Airway epithelial cell (primary cell): ENCODE data around the genes PPP3CA, CXXC4 and DKK2.

DNA sequence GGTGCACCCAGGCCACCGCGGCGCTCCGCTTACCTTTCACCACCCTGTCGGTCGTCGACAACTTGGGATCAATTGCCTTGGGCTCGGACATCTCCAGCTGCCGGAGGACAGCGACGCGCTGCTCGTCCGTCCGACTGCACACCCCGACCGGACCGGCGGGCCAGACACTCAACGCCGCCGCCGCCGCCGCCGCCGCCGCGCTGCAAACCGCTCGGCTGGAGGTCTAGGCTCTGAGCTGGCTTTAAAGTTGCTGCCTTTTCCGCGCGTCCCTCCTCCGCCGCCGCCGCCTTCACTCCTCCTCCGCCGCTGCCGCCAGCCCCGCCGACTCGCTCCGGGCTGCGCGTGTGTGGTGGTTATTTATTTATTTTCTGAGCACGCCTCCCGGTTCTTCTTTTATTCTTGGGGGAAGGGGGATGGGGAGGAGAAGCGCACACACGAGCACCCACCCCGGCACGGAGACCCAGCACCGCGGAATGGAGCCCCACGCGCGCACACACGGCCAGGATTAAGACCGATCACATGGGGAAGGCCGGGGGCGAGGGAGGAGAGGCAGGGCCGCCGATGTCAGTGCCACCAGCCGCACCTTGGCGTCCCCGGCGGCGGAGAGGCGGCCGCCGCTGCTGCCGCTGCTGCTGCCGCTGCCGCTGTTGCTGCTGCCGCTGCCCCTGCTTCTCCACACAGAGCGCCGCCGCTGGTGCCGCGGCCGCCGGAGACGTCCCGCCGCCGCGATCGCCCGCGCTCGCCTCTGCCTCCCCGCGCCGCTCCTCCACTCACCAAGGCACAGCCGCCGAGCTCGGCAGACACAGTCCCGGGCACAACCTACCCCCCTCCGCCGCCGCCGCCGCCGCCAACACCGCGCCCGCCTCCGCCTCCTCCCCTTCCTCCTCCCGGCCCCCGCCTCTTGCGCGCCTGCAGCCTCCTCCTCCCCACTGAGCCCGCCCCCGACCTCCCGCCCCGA, at the start of gene PPP3CA:
Gene PPP3CA (minus strand): TSS at position 821 of the 958 bp plus-strand sequence.
- RAMPAGE, long total RNA, result no peak

DNA sequence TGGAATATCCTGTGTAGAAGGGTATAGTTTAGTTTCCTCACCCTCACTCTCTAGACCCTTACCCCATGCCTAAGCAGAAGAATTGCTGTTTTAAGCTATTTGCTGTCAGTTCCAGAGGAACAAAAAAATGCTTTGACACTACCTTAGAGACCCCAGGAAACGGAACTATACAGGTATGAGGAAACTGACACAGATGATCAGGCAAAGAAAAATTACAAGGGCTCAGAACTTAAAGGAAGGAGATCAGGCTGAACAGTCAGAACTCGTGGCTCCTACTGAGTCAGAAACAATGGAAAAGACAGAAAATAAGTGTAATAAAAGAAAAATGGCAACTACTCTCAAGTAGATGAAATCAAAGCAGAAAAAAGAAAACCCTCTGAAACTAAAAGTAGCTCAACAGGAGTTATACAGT, 65.6 kb downstream of the BANK1 start:
- RAMPAGE, long total RNA, result no peak

DNA sequence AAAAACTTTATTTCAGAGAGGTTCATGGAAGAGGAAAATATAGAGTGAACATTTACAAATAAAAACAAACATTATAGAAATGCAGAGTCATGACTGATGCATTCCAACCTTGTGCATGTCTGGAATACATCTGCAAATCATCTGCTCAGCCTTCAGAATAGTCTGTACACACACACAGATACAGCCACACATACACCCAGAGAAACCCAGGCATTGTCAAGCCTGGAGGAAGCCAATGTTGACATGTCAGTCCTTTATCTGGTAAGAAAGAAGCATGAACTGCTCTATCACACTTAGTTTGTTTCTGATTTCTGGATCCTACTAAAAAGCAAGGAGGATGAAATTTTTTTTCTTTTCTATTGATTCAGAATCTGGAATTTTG, 61.3 kb upstream of the NFKB1 start:
- RAMPAGE, long total RNA, result no peak

DNA sequence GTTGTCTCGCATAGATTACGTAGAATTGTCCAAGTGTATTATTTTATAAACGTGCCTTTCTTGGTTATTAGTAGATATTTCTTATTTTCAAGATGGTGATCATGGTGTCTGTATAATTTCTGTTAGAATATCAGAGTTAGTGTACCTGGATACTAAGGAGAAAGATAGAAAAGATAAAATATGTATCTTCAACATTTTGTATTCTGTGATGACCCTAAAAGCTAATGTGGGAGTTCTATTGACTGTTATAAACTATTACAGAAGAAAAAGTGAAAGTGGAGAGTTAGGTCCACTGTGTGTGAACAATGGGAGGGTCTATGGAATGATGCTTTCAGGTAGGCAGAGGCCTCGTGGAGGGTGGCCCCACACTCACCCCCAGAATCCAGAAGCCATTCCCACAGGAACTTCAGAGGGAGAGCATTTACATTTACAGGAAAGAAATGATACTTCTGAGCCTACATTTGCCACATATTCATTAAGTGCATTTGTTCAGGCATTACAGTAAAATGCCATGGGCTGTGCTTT, 40.2 kb downstream of the NFKB1 start:
- RAMPAGE, long total RNA, result no peak

- RAMPAGE, long total RNA, result no peak
Observed at GRCh38 chr4:102555137-102556527, 54.5 kb downstream of the NFKB1 start.

DNA sequence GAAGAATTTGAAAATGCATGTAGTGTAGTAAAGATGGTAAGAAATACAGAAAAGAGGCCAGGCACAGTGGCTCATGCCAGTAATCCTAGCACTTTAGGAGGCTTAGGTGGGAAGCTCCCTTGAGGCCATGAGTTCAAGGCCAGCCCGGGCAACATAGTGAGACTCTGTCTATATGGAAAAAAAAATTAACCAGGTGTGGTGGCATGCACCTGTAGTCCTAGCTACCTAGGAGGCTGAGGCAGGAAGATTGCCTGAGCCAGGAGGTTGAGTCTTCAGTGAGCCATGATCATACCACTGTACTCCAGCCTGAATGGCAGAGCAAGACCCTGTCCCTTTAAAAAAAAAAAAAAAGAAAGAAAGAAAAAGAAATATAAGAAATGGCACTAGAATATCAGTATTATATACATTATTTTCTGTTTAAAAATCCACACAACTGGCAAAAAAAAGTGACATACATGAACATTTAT, 58.5 kb downstream of the NFKB1 start:
- RAMPAGE, long total RNA, result no peak

DNA sequence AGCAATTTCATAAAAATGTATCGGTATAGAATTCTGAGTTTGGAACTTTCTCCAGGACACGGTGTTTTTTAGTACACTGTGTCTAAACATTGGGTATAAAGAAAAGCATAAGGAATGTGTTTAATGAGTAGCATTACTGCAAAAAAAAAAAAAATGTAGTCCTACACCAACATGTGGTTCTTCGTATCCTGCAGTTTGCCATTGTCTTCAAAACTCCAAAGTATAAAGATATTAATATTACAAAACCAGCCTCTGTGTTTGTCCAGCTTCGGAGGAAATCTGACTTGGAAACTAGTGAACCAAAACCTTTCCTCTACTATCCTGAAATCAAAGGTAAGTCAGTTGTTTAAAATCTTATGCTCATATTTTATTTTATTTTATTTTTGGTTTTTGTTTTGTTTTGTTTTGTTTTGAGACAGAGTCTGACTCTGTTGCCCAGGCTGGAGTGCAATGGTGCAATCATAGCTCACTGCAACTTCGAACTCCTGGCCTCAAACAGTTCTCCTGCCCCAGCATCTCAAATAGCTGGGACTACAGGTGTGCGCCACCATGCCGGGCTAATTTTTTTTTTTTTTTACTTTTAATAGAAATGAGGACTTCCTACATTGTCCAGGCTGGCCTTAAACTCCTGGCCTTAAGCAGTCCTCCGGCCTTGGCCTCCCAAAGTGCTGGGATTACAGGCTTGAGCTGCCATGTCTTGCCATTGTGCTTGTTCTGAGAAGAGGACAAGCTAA, 83.5 kb downstream of the NFKB1 start:
- RAMPAGE, long total RNA, result no peak

GRCh38 chr4:102620424-102621518, 119.6 kb downstream of the NFKB1 start:
- RAMPAGE, long total RNA, result no peak

GRCh38 chr4:102757398-102758427, 3.1 kb downstream of the MANBA start:
- RAMPAGE, long total RNA, result no peak

GRCh38 chr4:102791084-102792174, 30.7 kb upstream of the MANBA start:
- RAMPAGE, long total RNA, result no peak

DNA sequence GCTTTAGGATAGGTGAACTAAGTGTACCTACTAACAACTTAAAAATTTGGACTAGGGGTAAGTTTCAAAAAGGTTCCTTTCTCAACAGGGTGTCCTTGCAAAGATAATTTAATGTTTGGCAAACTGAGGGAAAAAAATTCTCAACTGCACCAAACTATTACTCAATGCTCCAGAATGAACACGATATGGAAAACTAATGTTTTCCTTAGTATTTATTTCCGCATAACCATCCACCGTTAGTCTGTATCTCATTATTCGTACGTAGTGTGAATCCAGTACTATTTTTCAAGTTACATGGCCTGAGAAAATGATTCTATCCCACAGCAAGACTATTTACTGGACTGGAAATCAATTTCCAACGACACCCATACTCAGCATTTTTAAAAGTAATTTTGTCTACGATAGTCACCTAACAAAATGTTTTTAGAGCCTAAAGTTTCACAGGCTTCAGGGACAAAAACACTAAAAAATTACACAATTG, 9.8 kb downstream of the UBE2D3 start:
- RAMPAGE, long total RNA, result no peak

GRCh38 chr4:102824781-102825463, 2.4 kb downstream of the UBE2D3 start:
- RAMPAGE, long total RNA, result no peak

GRCh38 chr4:102826459-102826635, 1.0 kb downstream of the UBE2D3 start:
- RAMPAGE, long total RNA, result no peak

- RAMPAGE, long total RNA, result no peak
Observed at GRCh38 chr4:102867603-102867917, 1.2 kb upstream of the CISD2 start.

- RAMPAGE, long total RNA, result no peak
Observed at GRCh38 chr4:103075834-103076265, 711 bp downstream of the SLC9B2 start.

- RAMPAGE, long total RNA, result no peak
Observed at GRCh38 chr4:103158738-103159366, 39.3 kb downstream of the CENPE start.

- RAMPAGE, long total RNA, result no peak
Observed at GRCh38 chr4:104494663-104495913, at the start of gene CXXC4. TSS of gene CXXC4 (minus strand) at chr4:104494894.

- RAMPAGE, long total RNA, result no peak
Observed at GRCh38 chr4:105352825-105353153, 121.1 kb downstream of the PPA2 start.

- RAMPAGE, long total RNA, result no peak
Observed at GRCh38 chr4:107036098-107036874, at the start of gene DKK2. TSS of gene DKK2 (minus strand) at chr4:107036313.

- RAMPAGE, long total RNA, result no peak
Observed at GRCh38 chr4:107988343-107989463, 986 bp upstream of the HADH start.